Epithelial cell of prostate (primary cell): ENCODE measurements around the gene ADGRF3.

DNA sequence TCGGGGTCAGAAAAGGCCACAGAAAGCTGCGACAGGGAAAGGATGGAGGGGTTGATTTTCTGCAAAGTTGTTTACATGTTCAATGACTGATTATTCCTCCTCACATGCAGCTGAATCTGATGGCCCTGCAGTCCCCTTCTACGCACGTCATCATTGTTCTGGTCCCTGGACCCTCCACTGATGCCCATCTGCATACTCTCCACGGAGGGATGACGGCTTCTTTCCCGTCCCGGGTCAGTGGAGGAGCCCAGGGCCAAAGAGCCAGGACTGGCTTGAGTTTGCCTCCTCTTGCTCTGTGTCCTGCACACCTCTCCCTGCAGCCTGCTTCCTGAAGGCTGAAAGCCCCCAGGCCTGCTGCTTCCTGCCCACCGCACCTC, 7.2 kb downstream of the ADCY3 start:
- RRBS = no CpG with 5 or more reads among the region's 9 CpGs

- RRBS = 87% methylated on average over 4 of the region's 16 CpGs
These were observed 62.3 kb upstream of the POMC start for GRCh38 chr2:25230397-25231357.

GRCh38 chr2:25247086-25247341, 78.6 kb upstream of the POMC start:
- RRBS = no CpG with 5 or more reads among the region's 7 CpGs

DNA sequence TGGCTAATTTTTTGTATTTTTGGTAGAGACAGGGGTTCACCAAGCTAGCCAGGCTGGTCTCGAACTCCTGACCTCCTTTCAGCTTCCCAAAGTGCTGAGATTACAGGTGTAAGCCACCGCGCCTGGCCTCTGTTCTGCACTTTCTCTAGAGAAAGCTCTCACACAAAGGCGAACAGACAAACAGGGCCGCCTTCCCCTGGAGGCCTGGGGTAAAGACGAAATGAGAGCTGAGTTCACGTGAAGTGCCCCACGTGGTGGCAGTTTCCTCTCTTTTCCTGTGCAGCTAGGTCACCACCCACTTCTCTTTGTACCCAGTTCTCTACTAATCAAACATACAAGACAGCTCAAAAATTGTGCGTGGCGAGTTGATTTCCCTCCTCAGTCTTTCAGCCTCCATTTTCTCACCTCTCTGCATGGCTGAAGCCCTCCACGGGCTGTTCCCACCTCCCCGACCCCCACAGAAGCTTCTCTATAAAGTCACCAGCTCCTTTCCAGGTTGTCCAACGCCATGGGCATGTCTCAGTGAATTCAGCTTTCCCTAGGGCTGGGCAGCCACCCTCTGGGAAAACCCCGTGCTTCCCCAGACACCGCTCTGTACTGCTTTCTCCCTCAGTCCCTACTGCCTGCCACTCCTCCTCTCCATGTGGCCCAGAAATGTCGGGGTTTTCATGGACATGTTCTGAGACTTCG, 68.3 kb downstream of the DNMT3A start:
- RRBS = no CpG with 5 or more reads among the region's 17 CpGs

DNA sequence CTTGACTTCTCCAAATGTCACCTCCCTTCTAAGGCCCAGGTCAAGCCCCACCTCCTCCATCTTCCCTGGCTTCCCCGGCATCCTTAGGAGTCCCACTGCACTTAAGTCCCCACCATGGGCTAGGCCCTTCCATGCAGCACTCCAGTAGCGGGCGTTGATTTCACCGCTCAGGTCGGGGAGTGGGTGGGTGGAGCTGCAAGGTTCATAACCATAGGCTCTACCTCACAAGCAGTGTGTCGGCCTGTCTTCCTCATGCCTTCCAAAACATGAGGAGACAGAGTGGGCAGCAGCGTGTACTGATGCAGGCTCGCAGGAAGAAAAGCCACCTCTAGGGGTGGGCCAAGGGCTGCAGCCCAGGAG, 47.6 kb downstream of the DNMT3A start:
- RRBS = no CpG with 5 or more reads among the region's 8 CpGs

GRCh38 chr2:25324884-25325397, 16.8 kb downstream of the DNMT3A start:
- RRBS = no CpG with 5 or more reads among the region's 9 CpGs

GRCh38 chr2:25332372-25332947, 9.3 kb downstream of the DNMT3A start:
- RRBS = no CpG with 5 or more reads among the region's 10 CpGs

GRCh38 chr2:25711771-25712279, 38.4 kb upstream of the DTNB start:
- RRBS = no CpG with 5 or more reads among the region's 12 CpGs

DNA sequence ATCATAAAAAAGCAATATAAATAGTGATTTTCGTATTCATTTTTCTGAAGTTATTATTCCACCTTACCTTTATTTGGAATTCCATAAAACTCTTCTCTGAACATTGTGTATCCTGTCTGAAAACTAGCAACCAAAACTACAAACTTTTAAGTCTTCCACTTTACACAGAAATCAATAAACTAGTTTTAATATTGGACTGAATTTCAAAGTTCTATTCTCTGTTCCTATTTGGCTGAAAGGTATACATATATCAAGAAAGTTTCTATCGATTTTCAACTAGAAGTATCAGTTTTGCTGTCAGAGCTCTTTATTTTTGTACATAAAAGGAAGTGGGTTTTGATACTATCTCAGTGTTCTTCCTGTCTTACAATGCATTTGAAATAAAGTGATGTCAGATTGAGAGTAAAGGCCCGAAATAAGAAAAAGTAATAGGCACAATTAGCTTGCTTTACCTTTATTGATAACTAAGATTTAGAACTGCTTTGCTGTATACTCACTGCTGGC, 83.8 kb downstream of the ASXL2 start:
- RRBS = no CpG with 5 or more reads among the region's 3 CpGs

GRCh38 chr2:26002659-26003307, 20.5 kb upstream of the KIF3C start:
- RRBS = 70% methylated on average over 2 of the region's 9 CpGs

DNA sequence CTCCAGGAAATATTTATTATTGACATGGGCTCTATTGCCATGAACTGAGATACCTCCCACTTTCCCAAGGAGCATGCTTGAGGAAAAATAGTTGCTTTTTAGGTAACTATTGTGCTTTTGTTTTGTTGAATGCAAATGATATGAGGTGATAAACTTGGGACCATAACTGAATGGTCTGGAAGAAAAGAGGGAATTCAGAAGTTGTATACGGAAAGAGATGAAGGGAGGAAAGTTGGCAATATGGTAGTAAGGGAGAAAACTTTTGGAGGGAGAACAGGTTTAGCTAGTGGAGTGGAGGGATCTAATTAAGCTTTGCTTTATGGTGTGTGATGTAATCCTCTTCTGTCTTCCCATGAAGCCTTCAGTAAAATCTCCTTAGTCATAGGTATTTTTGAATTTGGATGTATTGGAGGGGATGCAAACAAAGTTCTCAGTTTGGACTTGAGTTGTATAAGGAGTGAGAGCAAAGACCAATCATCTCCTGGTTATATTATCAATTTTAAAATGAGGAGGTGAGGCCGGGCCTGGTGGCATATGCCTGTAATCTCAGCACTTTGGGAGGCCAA, 20.2 kb upstream of the RAB10 start:
- RRBS = no CpG with 5 or more reads among the region's 2 CpGs

GRCh38 chr2:26017984-26018625, 15.8 kb upstream of the RAB10 start:
- RRBS = no CpG with 5 or more reads among the region's 4 CpGs

DNA sequence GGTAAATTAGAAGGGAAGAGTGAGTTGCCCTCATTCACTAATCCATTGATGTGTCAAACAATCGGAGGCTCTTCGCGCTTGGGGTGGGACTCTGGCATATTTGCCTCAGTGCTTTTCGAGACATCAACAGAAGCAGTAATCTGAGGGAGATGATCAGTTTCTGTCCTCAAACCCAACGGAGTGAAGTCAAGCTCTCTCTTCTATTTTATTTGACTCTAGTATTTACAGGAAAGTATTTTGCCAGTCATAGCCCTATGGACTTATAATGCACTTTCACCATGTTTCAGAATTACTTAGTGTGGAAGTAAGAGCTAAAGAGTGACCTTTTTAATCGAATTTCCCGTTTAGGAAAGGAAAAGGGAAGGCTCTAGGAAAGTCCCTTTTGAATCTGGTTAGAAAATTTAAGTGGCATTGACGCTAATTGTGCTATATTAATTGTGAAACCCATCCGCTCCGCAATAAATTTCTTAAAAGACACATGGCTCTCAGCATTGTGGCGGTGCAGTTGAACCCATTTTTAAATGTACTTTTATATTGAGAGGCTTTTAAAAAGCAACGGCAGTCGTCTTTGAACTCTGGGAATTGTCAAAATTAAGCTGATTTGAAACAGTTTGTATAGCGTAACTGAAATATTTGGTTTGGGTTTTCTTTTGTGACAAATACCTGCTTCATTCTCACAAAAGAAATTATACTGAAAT, 1.5 kb downstream of the RAB10 start:
- RRBS = no CpG with 5 or more reads among the region's 14 CpGs

DNA sequence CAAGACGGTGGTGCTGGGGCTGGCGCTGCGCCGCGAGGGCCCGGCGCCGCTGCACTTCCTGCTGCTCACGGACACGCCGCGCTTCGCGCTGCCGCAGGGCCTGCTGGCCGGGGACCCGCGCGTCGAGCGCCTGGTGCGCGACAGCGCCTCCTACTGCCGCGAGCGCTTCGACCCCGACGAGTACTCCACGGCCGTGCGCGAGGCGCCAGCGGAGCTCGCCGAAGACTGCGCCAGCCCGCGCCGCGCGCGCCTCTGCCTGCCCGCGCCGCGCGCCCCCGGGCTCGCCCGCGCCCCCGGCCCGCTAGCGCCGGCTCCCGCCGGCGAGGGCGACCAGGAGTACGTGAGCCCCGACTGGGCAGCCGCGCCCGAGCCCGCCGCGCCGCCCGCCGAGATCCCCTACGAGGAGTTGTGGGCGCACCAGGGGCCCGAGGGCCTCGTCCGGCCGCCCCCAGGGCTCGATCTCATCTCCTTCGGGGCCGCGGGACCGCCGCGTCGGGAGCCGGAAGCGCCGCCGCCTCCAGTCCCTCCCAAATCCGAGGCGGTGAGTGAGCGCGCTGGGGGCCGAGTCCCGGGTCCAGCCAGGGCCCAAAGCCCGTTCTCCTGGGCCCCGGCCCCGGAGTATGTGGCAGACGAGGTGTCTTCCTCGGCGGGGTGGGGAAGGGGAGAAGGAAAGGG, 12.0 kb downstream of the GAREM2 start:
- RRBS = 11% methylated on average over 36 of the region's 103 CpGs

GRCh38 chr2:26188469-26189411, 15.9 kb downstream of the GAREM2 start:
- RRBS = no CpG with 5 or more reads among the region's 16 CpGs

GRCh38 chr2:26193380-26193959, 20.6 kb downstream of the GAREM2 start:
- RRBS = no CpG with 5 or more reads among the region's 9 CpGs

DNA sequence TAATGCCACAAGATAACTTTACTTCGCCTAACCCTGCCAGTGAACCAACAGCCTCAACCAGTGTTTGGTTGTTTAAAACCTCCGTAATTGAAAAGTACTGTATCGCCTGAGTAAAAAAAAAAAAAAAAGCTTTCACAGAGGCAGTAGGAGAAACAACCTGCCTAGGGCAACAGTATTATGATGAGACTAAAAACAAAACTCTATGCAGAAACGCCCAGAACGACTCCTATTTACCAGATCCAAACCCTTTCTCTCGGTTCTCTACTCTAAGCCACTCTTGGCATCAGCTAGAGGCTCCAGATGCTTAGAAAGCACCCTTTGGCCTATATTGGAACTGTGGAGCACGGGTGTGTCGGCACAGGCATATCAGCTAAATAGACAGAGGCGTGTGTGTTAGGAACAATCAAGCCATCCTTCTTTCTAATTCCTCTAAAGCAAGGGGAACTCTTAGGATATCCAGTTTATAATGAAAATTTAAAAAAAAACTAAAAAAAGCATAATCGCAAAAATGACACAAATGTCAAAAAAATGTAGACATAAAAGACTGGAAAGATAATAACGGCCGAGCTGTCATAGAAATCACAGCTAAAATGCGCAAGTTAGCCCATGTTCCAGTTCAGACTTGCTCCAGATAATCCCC, 40.8 kb upstream of the SELENOI start:
- RRBS = no CpG with 5 or more reads among the region's 13 CpGs

DNA sequence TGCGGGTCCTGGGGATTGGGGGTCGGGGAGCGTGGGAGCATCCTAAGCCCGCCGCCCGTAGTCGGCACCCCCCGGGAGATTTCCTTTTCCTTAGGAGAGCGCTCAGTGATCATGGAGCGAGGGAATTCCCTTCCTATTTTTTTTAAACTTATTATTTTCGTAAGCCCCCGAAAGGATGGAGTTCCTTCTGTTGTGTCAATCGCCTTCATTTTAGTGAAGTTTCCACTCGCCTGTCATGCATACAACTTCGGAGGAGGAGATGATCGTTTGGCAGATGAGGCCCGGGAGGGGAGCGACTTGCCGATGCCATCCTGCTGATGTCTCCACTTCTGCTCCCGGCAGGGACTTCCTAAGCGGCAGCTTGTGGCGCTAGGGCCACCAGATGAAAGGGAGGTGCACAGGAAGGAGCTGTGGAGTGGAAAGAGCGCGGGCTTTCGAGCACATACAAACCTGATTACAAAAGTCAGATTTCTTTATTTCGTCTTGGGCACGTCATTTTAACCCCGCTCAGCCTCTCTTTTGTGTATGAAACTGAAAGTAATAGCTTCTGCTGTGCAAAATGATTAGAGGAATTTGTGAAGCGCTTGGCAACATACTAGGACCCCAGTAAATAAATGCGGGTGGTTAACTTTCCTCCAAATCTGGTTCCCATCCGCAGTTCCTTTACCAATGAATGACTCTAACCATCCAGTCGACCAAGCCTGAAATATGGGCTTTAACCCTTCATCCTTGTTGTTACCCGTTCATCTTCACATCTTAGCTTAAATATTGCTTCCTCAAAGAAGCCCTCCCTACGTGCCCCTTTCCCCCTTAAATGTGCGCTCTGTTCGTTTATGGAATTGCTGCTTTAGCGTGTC, at the start of gene ADGRF3:
Gene ADGRF3 (minus strand): TSS at position 365 of the 857 bp plus-strand sequence.
- RRBS = 2% methylated on average over 11 of the region's 37 CpGs

GRCh38 chr2:26389933-26390169, 11.9 kb upstream of the DRC1 start:
- RRBS = no CpG with 5 or more reads among the region's 1 CpG

GRCh38 chr2:26609753-26610576, 31.2 kb downstream of the CIB4 start:
- RRBS = no CpG with 5 or more reads among the region's 16 CpGs